Mesenchymal stem cell of adipose (primary cell): ENCODE results near the genes IST1 and ZFHX3.

- CAGE, long polyA plus RNA = no peak
These were observed 4.5 kb downstream of the ZNF821 start for GRCh38 chr16:71879106-71880178.

GRCh38 chr16:71894864-71895648, at the start of gene IST1:
TSS of gene IST1 (plus strand) at chr16:71895531.
- CAGE, long polyA plus RNA = no peak

DNA sequence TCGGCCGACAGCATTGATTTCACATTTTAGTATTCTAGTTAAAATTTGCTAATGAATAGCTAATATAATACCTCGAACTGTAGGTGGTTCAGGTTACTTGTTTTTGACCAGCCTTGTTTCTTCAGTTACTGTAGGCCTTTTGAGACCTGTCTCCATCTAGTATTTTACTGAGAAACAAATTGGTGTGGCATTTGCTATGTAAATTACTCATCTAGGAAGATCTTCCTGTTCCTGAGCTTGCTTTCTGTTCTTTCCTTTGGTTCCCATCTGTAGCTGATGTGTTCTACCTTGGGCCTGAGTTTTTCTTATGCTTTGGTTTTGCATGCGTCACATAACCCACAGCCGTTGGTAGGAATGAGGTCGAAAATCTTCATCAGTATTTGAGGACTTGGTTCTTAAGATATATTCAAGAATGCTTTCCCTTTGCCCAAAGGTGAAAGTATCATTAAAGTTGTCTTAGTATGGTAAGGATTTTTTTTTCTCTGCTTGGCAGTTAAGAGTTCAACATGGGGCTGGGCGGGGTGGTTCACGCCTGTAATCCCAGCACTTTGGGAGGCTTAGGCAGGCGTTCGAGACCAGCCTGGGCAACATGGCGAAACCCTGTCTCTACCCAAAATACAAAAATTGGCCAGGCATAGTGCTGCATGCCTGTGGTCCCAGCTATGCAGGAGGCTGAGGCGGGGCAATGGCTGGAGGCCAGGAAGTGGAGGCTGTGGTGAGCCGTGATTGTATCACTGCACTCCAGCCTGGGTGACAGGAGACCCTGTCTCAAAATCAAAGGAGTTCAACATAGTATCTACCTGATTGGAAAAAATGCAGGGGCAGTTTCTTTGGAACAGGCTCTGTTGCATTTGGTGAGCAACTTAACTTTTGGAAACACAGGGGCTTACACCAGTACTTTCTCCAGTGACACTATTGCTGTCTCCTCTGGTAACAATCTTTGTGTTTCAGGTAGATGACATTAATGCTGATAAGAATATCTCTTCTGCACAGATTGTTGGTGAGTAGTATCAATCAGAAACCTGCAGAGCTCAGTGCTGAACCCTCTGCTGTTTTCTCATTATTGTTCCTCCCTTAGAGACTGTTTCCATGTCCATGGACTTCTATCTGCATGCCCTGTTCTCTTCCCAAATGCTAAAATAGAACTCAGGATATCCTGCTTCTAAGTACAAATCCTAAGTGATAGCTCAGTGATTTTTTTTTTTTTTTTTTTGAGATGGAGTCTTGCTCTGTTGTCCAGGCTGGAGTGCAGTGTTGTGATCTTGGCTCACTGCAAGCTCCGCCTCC, 28.9 kb downstream of the IST1 start:
- CAGE, long polyA plus RNA = no peak

DNA sequence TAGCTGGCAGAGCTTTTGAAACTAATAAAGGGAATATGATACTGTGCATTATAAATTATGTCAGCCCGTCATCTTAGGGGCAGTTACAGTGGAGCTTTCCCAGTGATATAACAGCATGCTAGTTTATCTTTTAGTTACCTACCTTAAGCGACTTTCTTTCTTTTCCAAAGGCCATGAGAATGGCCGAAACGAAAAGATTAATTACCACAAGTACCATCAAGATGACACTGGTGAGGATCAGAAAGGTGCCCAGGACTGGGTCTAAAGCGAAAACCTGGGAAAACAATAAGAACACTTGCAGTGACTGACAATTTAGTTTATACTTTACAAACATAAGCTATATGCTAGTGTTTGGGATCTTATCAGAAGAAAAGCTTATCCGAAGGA, 34.6 kb downstream of the IST1 start:
- CAGE, long polyA plus RNA = no peak

- CAGE, long polyA plus RNA = no peak
These were observed 33.0 kb downstream of the DHX38 start for GRCh38 chr16:72126741-72126965.

GRCh38 chr16:72291283-72292068, 119.5 kb upstream of the PMFBP1 start:
- CAGE, long polyA plus RNA = no peak

DNA sequence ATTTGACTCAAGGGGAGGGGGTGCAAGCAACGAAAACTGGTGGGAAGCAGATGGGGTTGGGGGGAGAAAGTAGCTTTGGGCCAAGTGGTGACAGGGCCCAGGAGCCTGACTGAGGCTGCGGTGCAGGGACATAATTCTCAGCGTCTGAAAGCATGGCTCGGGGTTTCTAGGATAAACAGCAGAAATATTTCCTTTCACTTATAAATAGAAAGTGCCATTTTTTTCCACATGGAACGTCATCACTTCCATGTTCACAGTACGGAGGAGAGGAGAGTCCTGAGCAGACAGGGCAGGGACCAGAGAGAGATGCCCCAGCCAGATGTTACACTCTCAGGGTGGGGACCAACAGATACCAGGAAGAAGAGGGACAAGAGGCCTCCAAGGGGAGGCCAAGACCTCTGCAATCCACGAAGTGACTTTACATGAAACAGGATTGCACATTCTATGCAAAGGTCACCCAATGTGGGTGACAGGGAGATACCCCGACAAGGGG, 197.0 kb downstream of the ZFHX3 start:
- CAGE, long polyA plus RNA = no peak

- CAGE, long polyA plus RNA = no peak
These were observed 194.4 kb downstream of the ZFHX3 start for GRCh38 chr16:72853433-72854024.

DNA sequence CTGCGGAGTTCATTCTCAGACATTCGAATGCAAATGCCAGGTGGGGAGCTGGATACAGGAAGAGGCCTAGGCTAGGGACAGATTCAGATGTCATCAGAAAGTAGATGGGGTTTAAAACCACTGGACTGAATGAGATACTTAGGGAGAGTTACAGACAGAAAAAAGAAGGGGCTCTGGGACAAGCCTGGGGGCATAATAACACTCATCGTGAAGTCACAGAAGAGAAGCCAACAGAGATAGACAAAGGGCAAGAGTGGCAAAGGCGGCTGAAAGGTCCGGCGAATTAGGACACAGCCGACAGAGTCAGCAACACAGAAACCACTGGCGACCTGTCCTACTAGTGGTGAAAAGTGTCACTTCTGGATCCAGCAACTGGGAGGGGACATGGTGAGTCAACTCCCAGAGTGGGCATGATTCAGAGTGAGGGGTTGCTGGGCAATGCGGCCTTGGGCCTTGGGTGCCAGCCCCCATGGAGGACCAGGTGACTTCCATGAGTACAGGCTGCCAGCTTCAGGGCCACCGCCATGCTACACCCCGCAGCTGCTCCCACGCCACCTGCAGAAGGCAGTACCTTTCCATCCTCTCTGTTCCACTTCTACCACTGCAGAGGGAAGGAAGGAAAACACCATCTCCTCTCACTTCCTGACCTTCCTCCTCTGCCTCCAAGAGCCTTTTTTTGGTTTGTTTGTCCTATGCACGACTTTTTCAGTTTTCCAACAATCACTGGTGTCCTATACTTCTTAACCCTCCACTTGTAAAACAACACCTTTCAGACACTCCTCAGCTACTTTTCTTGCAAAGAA, 110.6 kb downstream of the ZFHX3 start:
- CAGE, long polyA plus RNA = no peak

- CAGE, long polyA plus RNA = no peak
These were observed 109.2 kb downstream of the ZFHX3 start for GRCh38 chr16:72938625-72939168.

DNA sequence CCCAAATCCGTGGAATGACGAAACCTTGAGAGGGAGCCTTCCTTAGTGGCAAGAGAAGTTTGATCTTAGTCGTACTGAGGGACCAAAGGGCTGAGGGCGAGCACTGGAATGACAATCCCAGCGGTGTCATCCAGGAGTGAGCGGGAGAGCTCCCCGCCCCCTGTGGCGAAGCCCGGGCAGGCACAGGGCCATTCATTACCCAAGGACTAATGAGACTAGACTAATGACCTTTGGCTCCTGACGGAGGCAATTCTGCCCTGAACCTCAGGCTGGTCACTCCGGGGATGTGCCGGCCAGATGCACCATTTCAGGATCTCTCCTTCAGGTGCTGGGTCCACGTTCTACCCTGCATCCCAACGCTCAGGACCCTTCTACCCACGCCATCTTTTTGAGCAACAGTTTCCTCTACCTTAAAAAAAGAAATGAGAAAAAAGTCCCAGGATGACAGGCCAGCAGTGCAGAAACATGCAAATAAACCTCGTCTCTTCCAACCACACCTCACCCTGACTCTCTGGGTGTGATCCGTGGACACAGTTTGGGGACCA, 99.9 kb downstream of the ZFHX3 start:
- CAGE, long polyA plus RNA = no peak

GRCh38 chr16:72959585-72960267, 88.2 kb downstream of the ZFHX3 start:
- CAGE, long polyA plus RNA = no peak

GRCh38 chr16:73017273-73017975, 30.5 kb downstream of the ZFHX3 start:
- CAGE, long polyA plus RNA = no peak

GRCh38 chr16:73047883-73048356, at the start of gene ZFHX3:
TSS of gene ZFHX3 (minus strand) at chr16:73048128.
- CAGE, long polyA plus RNA = no peak

DNA sequence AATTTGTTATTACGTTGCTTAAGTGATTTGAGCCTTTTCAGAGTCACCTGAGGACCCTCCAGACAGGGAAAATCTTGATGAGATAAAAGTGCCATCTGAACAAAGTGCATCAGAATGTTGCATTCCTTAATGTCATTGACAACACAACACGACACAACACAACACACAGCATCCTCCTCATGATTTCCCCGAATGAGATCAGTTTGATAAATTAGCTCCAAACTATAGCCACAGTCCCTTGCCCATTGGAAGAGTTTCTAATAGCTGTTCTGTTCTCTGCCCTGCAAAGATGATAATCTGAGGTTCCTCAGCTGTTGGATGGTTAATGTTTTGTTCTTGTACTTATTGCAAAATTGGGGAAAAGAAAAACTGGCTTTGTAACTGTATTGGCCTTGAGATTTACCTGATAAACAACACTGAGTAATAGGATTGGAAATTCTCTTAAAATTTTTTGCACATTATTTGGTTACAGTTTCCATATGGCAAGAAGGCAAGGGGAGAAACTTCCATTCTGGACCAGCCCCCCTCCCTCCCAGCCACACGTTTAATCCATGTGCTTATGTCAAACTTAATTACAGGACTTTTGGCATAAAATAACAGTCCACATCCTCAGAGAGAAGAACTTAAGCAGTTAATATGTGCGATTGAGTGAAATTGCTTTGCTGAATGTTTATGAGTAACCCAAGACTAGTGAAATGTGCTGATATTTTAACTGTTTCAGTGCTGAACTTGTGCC, 119.0 kb upstream of the ZFHX3 start:
- CAGE, long polyA plus RNA = no peak

DNA sequence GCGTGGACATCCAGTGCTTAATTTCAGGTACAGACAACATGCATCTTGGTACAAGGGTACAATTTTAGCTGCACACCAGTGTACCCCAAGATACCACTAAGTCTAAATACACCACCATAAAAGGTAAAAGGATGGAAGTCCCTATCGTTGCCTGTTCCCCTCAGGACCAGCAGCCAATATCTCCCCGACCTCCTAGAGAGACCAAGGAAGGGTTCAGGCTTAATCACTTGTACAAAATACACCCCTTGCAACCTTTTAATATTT, 477.5 kb upstream of the ZFHX3 start:
- CAGE, long polyA plus RNA = no peak

DNA sequence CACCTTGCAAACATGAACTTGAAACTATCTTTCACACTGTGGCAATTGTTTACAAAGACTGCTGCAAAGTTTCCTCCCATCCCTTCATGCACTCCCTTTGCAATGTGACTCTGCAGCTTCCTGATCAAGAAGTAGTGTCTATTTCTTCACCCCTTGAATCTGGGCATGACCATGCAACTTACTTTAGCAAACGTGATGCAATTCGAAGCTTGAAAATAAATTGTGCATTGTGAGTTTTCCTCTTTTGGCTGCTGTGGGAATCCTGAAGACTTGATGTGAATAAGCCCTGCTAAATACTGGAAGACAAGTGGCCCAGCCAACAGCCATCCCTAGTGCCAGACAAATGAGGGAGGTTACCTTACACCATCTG, 606.2 kb upstream of the PSMD7 start:
- CAGE, long polyA plus RNA = no peak

DNA sequence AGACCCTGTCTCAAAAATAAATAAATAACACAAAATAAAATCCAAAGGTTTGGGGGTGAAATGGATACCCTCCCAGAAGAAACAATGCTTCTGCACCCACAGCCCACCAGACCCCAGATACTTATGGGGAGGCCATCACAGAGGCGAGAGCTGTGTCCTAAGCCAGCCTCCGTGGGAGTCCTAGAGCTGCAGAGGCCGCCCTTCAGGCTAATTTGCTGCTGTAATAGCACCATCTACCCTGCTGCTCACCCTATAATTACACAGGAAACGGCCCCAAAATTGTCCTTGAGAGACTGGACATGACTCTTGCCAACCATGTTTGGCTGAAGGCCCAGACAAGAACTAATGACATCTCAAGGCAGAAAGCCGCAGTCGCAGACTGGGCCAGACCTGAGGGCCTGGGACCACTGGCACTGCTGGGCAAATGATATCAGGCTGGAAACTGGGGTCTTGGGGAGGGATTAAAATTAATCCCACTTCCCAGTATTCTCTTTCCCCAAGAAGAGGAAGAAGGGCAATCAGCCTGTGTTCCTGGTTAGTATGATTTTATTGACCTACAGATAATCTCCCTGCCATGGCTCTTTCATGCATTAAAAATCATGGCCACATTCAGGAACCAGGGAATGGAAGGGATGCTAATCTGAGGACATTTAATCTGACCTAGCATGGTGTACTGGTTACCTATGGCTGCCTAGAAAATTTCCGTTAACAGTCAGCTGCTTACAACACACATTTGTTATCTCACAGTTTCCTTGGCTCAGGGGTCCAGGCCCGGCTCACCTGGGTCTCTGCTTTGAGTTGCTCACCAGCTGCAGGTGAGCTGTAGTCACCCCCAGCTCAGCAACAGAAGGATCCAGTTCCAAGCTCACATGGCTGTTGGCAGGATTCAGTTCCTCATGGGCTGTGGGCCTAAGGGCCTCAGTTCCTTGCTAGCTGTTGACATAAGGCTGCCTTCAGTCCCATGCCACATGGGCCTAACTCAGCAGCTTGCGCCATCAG, 24.3 kb downstream of the PSMD7 start:
- CAGE, long polyA plus RNA = no peak

DNA sequence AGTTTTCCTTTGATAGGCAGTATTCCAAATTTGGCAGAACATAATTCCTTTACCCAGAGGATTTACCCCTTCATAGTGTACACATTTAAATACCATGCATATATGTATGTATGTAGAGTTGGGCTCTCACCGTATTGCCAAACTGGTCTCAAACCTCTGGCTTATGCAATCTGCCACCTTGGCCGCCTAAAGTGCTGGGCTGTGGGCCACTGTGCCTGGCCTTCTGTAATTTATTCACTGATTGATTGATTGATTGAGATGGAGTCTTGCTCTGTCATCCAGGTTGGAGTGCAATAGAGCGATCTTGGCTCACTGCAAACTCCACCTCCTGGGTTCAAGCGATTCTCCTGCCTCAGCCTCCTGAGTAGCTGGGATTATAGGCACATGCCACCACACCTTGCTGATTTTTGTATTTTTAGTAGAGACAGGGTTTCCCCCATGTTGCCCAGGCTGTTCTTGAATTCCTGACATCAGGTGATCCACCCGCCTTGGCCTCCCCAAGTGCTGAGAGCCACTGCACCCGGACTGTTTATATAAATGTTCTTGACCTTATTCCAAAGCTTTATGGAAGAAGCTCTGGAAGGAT, 14.9 kb downstream of the GLG1 start:
- CAGE, long polyA plus RNA = no peak

GRCh38 chr16:74660959-74661800, 5.5 kb downstream of the RFWD3 start:
- CAGE, long polyA plus RNA = no peak